Mesenchymal stem cell of the bone marrow (primary cell): ENCODE results near the genes C10orf120, FAM24B, HMX3 and LHPP.

DNA sequence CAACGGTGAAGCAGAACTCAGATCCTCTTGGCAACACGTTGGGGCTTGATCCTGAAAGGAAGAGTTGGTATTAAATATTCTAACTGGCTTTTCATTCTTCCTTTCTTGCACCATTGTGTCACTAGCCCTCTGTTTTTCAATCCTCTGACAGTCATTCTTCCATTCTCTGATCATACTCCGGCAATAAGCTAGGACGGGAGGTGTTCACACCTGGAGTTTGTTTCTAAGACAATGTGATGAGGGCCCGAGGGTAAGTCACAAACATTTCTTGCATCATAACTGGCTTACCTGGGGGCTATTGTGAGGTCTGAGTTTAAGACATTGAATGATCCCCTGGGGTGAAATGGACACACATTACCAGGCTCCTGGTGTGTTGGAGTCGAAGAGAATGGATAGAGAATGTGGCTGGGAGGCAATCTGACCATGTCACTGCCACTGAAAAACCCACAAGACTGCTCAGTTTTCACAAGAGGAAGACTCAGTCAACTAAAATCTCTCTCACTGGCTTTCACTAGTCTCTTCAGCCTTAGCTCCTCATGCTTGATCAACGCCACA is at the start of gene C10orf120:
C10orf120 (minus strand) TSS at position 230 of the 555 bp plus-strand sequence.
- CAGE, long polyA plus RNA = no peak

- CAGE, long polyA plus RNA = no peak
These were observed at the start of gene FAM24B for GRCh38 chr10:122879471-122880406. Gene FAM24B, minus strand, starts transcription at chr10:122879581.

GRCh38 chr10:122997632-122998160 is 10.9 kb downstream of the IKZF5 start:
- CAGE, long polyA plus RNA = no peak

GRCh38 chr10:123007485-123007857 is 1.1 kb downstream of the IKZF5 start:
- CAGE, long polyA plus RNA = no peak

GRCh38 chr10:123135040-123136366 is at the start of gene HMX3:
Gene HMX3, plus strand, starts transcription at chr10:123135970.
- CAGE, long polyA plus RNA = no peak

- CAGE, long polyA plus RNA = no peak
These were observed 2.9 kb upstream of the BUB3 start for GRCh38 chr10:123151277-123151800.

- CAGE, long polyA plus RNA = no peak
These were observed 703 bp downstream of the BUB3 start for GRCh38 chr10:123154658-123155551.

DNA sequence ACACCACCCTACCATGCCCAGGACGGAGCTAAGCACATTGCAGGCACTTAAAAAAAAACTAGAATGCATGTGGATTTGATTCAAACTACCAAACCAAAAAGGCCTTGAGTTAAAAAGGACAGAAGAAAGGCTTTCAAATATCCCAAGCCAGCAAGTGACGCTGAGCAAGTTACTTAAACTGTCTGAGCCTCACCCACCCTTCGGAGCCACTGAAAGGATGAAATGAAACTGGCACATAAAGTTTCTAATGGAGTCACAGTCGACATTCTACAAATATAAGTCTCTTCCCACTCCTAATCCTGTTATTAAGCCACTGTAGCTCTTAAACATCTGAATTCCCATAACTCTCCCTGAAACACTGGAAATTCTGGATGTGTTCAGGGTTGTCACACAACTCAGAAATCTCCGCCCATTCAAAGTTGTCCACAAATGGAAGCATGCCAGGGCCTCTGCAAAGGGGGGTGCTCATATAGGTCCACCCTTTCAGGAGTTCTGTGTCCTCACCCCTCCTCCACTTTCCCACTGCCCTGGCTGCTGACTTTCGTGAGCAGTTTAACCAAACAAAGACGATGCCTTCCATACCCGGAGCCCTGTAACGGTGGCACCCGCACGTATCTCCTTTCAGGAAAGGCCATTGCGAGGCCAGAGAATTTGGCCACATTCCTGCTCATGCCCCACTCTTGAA is 1.6 kb downstream of the CPXM2 start:
- CAGE, long polyA plus RNA = no peak

- CAGE, long polyA plus RNA = no peak
These were observed 18.8 kb downstream of the CHST15 start for GRCh38 chr10:124074468-124075087.

GRCh38 chr10:124084168-124084607 is 9.2 kb downstream of the CHST15 start:
- CAGE, long polyA plus RNA = no peak

DNA sequence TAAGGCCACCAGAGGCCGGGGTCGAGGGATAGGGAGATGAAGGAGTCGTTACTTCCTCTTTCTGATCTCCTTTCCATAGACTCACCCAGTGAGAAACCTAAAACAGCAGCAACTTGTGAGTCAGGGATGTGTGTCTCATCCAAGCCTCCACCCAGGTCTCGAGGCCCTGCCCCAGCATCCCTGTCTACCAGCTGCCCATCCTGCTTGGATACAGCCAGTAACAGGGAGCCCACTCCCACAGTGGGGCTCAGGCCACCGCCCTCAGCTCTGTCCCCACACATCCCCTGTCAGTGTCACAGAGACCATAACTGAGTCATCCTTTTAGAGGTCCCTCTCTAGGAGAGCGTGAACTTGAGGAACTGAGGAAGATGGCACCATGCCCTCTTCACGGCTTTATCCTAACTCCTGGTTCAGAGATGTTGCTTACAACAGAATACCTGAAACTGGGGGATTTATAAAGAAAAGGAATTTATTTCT is 49.6 kb upstream of the CHST15 start:
- CAGE, long polyA plus RNA = no peak

DNA sequence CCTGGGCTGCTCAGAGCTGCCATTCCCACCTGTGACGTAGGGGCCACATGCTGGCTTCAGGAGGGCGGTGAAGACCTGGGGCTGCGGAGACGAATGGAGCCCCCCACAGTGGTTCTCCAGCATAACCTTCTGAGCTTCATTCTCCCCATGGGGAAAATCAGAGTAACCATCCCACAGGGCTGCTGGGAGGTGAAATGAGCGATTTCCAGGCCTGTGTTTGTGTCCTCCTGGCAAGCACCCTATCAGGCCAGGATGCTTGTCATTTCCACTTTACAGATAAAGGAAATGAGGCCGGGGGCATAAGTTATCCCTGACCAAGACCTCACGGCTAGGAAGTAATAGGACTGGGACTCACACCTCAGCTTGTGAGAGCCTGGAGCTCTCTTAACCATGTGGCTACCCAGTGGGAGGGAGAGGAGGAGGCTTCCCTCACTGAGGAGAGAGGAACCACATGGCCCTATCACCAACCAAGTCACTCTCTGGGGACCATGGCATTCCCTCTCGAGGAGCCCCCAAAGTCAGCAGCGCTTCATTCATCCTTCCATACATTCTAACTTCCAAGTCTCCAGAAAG is 127.8 kb upstream of the CHST15 start:
- CAGE, long polyA plus RNA = no peak

- CAGE, long polyA plus RNA = no peak
These were observed 39.8 kb downstream of the OAT start for GRCh38 chr10:124378822-124379411.

DNA sequence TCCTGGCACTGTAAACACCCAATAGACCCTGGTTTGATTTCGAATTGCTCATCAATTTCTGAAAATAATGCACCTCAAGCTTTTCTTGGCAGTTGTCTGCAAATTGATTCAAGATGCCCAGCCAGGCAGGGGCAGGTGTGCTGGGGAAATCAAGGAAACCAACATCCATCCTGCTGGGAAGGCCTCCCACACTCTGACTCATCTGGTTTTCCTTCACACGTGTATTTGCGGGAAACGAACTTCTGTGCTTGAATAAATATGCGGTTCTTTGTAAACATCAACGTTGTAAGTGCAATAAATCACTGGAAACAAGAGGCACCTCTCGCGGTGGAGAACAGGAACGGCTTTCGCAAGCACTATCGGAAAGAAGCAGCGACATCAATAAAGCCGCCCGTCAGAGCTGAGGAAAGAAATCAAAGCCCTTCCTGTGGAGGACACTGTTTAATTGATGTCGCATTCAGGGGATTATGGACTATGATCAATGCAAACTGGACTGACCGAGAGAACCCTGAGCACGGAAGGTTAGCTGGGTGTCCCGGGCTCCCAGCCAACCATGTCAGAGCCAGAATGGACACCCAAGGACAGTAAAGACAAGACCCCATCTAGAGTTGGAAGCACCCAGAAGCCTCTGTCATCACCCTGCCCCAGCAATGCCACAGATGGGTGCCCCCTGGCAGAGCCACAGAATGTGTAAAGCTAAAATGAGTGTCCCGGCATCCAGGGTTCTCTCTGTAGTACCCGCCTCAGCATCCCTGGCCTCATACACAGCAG is 37.7 kb downstream of the OAT start:
- CAGE, long polyA plus RNA = no peak

DNA sequence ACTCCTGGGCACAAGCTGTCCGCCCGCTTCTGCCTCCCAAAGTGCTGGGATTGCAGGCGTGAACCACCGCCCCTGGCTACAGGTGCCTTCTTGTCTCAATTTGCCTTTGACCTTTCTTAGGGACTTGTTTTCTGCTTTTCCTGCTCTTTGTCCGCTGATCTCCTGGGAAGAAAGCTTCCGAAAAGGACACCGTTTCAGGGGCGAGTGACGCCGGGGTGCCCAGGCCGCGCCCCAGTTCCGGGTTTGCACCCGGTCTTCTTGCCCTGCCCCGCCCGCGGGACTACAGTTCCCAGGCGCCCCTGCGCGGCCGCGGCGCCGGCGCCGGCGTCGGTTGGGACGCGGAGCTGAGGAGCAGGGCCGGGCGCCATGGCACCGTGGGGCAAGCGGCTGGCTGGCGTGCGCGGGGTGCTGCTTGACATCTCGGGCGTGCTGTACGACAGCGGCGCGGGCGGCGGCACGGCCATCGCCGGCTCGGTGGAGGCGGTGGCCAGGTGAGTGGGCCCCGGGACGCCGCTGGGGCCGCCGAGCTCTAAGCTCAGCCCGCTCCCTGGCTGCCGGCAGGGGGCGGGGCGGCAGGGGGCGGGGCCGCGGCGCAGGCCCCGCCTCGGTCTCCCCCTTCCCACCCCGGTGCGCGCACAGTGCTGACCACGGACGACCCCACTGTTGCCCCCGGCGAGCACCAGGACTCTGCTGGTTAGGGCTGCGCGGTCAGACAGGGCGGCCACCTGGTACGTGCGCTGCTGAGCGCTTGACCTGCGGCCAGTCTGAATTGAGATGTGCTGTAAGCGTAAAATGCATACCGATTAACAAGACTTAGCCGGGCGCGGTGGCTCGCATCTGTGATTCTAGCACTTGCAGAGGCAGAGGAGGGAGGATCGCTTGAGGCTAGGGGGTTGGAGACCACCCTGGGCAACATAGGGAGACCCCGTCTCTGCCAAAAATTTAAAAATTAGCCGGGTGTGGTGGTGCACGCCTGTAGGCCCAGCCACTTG is at the start of gene LHPP:
LHPP (plus strand) TSS at position 327 of the 992 bp plus-strand sequence.
- CAGE, long polyA plus RNA = no peak

GRCh38 chr10:124470536-124471435 is 9.2 kb downstream of the LHPP start:
- CAGE, long polyA plus RNA = no peak

- CAGE, long polyA plus RNA = no peak
These were observed 63.4 kb downstream of the LHPP start for GRCh38 chr10:124524868-124525609.

DNA sequence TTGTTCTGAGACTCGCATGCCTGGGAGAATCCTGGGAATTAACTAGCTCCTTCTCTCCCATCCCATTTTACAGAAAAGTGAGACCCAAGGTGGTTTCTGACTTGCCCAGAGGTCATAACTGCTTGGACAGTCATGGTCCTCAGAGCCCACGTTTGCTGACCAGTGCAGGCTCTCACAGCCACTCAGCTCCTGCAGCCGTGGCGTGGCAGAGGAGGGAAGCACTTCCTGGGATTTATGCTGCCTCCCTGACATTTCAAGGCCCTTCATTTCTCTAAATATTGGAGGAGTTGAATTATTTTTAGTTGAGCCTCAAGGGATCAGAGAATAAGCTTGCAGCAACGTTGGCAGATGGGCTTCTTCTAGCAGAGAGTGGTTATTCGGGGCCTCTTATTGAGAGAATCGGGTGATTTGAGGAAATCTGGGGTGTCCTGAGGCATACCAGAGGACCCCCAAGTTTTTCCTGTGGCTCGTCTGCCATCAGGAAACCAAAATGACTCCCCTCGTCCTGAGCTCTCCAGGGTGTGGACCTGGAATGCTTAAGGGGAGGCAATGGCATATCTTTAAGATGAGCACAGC is 77.1 kb downstream of the LHPP start:
- CAGE, long polyA plus RNA = no peak

GRCh38 chr10:124560039-124561058 is 98.7 kb downstream of the LHPP start:
- CAGE, long polyA plus RNA = no peak

GRCh38 chr10:124621536-124622159 is 122.5 kb downstream of the FAM53B start:
- CAGE, long polyA plus RNA = no peak